Kidney epithelial cell (primary cell): ENCODE measurements around the genes HPS3, TM4SF1 and ERICH6.

GRCh38 chr3:147406630-147407125 lies 335 bp upstream of the ZIC4 start:
- RAMPAGE, long total RNA, result no peak
- RRBS, result no CpG with 5 or more reads among the region's 11 CpGs

DNA sequence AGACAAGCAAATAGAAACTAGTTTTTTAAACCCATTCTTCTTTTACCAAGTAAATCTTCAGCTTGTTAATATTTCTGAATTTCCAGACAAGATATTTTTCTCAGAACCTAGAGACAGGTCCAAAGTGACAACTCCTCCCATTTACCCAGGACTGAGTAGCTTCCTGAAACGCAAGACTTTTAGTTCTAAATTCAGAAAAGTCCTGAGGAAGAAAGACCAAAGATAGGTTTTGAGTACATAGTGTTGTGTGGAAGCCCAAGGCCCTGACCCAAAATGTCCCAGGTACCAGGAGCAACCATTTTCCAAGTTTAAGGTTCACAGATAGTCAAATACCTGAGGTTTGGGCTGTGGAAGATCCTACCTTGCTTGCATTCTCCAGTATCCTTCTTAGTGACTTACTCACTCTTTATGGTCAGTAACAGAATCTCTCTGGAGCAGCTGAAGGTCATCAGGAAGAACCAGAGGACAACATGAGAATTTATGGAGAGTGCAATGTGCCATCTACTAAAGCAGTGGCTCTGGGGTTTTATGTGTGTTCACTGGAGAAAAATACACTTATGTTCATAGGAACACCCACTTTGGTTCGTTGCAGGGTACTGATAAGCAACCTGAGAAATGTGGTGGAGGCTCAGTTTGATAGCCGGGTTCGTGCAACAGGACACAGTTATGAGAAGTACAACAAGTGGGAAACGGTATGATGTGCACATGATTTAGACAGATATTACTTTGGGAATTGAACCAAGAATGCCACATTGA lies 12.7 kb downstream of the CPB1 start:
- RAMPAGE, long total RNA, result no peak
- RRBS, result no CpG with 5 or more reads among the region's 5 CpGs

DNA sequence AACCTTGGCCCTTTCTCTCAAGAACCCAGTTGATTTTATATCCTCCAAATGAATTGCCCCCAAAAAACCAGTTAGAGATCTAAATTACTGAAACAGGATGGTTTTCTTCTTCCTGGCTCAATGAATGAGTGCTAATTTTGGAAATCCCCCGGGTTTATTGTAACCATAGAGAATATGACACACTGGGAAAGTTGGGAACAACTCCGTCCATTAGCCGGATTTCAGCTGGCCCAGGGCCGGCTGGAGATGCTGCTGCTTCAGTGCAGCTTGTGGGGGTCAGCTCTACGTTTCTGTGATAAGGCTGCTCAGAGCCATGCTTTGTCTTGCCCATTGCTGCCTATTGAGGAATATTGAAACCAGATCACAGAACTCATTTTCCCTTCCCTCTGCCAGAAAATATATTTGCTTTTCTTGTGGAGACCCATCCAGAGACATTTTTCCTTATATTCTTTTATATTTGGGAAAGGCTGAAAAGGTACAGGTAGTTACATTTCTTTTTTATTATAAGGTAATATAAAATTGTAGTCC lies 20.4 kb downstream of the GYG1 start:
- RAMPAGE, long total RNA, result no peak
- RRBS, result 95% methylated on average over 2 of the region's 5 CpGs

GRCh38 chr3:149129139-149130345 lies at the start of gene HPS3:
Gene HPS3 (plus strand): TSS chr3:149129638.
- RAMPAGE, long total RNA, result no peak
- RRBS, result under 1% methylated on average over 35 of the region's 89 CpGs

GRCh38 chr3:149377340-149378456 lies at the start of gene TM4SF1:
Gene TM4SF1 (minus strand): TSS chr3:149377649.
- RAMPAGE, long total RNA, result start-site peak on the minus strand at chr3:149377645-149377663, 182 and 112 reads in 2 replicates
- RRBS, result no CpG with 5 or more reads among the region's 16 CpGs

DNA sequence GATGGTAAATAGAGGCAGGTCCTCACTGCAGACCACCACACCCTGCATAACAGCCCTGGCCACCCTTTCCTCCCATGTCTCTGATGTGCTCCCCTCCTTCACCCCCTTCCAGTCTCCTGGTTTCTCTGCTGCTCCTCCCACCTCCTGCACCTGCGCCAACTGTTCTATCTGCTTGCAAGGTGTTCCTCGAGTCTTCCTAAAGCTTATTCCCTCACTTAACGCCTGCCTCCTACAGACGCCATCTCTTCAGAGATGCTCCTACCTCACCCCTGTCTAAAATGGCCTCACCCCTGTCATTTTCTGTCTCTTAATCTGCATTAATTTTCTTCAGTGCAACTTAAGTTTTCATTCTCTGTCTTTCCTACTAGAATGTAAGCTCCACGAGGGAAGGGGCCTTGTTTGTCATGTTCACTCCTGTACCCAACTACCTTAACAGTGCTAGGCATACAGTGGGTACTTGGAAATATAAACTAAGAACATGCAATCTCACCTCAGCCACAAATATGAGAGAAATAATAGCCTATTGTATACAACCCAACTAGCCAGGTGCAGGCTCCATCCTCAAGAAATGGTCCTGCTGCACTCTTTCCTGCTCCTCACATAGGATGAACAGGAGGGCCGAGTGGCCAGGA lies 57.0 kb downstream of the TM4SF4 start:
- RAMPAGE, long total RNA, result no peak
- RRBS, result no CpG with 5 or more reads among the region's 6 CpGs

- RAMPAGE, long total RNA, result no peak
- RRBS, result no CpG with 5 or more reads among the region's 15 CpGs
Observed at GRCh38 chr3:149536345-149537044, 62.0 kb downstream of the TM4SF4 start.

DNA sequence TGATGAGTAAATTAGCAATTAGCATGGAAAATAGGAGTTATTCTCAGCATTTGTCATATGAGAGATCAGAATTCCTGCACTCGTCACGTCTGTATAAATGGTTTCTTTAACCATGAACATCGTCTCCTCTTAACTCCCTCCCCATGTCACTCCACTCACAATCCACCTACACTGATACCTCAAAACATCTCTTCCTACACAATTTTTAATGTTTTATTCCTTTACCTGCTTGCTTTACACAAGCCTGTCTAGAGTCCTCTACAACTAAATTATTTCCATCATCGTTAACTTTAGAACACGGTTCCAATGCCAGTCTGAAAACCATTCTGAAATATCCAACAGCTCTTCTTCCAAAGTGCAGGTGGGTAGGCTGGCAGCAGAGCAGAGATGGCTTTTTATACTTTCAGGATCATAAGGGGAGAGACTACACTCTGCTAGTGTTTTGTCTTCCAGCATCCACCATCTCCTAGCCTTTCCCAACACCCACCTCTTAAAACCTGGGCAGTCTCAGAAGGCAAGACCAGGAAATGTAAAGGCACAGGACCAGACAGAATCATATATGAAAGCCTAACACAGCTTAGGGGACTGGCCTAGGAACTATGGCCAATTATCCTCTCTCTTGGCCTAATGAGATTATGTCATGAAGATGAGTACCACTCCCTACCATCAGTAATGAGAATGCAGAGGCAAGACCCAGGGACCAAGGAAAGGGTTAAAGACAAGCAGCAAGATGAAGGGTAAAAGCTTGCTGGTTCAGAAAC lies 45.0 kb downstream of the WWTR1 start:
- RAMPAGE, long total RNA, result no peak
- RRBS, result no CpG with 5 or more reads among the region's 5 CpGs

DNA sequence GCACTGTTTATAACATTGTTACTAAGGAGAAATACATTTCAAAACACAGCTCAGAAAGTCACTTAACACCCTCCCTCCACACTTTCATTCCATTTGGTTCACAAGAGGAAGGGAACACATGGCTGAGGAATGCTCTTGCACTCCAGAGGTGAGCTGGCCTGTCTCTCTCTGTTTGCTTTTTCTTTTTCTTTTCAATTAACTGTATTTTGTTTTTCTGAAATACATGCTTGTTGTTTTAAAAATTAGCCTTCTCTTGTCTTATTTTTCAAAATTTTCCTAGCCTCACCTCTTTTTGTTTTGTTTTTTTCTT lies 48.6 kb upstream of the TSC22D2 start:
- RAMPAGE, long total RNA, result no peak

DNA sequence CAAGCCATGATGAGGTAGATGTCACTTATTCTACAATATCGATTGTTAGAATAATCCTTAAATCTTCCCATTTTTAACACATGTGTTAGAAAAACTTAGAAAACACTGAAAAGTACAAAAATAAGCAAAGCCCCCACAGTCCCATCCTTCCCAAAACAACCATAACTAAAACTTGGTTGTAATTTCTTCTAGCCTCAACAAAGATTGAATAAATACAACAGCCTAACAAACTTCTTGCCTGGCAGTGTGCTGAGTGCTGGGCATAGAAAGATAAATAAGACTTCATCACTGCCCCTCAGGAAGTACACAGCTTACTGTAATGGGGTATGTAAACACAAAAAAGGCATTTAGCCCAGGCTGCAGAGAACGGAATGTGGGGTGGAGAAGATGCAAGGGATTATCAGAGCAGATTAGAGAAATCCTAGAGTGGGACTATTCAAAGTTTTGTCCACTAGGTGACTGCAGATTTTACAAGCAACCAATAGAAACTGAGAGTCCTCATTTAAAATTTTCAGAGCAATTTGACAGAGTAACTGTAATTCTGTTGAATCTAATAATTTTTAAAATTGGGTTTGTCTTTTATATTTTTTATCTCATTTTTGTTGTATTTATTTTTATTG lies 35.4 kb upstream of the TSC22D2 start:
- RAMPAGE, long total RNA, result no peak
- RRBS, result no CpG with 5 or more reads among the region's 2 CpGs

DNA sequence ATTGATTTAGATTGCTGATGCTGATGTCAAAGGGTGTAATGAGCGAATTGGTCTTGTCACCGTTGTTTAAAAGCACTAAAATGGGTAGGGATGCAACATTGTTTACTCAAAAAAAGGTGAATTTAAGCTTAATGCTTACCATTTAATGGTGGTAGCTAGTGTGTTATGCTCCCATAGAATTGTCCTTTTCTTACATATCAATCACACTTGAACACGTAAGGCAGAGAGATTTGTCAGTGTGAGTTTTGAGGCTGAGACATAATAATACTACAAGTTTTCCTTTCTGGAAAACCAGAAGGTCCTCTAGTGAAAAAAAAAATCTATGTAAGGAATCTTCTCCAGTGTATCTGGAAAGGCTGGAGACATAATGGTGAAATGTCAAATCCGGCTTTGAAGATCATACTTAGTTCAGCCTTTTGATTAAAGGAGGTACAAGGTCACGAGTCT lies 3.4 kb downstream of the TSC22D2 start:
- RAMPAGE, long total RNA, result no peak
- RRBS, result no CpG with 5 or more reads among the region's 5 CpGs

DNA sequence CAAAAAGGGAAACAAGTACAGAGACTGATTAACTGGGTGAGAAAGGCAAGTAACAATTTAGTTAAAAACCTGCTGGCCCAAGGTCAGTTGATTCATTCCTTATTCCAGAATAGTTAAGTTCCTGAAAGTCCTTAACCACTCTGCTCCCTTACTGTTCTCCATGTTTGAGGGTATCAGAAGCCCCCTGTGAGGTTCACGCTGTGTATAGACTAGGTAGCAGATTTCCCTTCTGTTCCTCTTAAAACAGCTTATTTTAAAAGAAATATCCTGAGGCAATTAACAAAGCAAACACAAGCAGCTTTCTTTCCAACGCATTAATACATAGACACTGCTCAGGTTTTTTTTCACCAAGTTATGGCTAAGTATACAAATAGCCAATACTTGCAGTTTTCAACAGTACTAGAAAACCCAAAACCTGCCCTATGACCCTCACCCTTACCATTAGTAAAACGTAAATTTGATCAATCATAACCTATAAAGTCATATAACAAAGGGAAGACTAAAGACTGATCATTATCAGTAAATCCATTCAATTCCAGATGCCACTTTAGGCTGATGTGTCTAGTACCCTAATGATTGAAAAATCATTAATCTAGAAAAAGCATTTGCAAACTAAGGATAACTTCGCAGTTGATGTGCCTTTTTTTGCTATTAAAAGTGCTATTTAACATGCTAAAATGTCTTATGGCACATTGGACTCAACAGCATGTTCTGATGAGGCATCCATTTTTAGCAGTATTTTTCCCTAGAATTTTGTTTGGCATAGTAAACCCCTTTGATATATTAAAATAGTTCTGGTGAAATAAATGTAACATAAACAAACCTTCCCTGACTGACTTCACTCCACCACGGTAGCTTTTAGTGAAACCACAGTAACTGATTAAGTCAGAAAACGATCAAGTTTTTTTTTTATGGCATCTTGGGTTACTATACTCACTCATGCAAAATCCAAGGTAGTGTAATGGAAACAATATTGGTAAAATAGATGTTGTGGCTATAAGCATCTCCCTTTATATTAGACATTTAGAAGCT lies 3.1 kb downstream of the SERP1 start:
- RAMPAGE, long total RNA, result start-site peak on the minus strand centred at position 370 of the sequence, 119 bp wide, 12 and 13 reads in 2 replicates
- RRBS, result no CpG with 5 or more reads among the region's 6 CpGs

DNA sequence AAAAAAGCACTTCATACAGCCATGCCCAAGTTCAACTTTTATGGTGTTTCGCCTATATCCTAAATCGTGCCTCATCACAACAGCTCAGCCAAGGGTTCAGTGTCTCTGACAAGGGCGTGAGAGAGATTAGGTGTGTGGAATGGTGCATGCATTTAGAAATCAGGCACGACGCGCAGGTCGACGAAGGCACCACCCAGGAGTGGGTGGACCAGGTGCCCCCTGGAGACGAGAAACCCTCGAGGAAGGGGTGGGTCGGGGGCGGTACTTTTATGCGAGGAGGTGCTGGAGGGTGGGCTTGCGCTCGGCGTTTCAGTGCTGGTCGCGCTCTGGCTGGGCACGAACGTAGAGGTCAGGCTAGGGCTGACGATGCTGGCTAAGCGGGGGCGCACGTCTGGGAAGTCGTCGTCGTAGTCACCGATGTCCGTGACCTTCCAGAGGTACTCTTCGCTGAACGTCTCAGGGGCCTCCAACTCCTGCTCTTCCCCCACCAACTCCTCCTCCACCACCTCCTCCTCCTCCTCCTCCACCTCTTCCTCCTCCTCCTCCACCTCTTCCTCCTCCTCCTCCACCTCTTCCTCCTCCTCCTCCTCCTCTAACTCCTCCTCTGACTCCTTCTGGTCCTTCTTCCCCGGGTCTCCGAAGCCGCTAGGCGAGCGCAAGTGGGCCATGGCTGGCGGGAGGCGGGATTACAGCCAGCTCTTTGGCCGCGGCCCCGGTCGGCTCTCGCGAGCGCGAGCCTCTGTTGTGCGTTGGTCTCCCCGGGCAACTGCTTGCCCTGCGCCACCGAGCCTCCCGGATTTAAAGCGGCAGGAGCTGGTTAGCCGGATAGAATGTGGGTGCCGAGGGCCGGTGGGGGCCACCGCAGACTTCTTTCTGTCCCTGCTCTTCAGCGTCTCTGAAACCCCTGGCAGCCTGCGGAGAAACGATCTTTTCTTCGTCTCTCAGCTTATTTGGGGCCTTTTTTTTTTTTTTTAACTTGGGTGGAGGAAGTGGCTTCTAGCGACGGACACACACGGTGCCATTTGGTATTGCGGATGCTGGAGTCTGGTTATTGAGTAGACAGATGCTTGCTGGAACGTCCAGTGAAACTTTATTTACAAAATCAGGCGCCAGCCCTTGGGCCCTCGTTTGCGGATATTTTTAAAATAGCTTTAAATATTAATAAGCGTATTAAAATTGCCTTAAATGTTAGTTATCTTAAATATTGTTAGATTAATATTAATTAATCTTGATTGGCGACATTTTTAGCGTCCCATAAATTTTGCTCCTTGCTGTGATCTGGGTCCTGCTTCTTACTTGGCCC lies at the start of gene ERICH6:
Gene ERICH6 (minus strand): TSS at position 690 of the 1,303 bp plus-strand sequence.
- RAMPAGE, long total RNA, result start-site peak on the plus strand centred at position 284 of the sequence, 58 bp wide, 21 and 20 reads in 2 replicates
- RRBS, result under 1% methylated on average over 16 of the region's 71 CpGs

GRCh38 chr3:150726339-150726783 lies 22.6 kb upstream of the ERICH6 start:
- RAMPAGE, long total RNA, result no peak
- RRBS, result no CpG with 5 or more reads among the region's 5 CpGs

- RAMPAGE, long total RNA, result no peak
- RRBS, result no CpG with 5 or more reads among the region's 12 CpGs
Observed at GRCh38 chr3:150733330-150734324, 29.3 kb downstream of the SIAH2 start.

GRCh38 chr3:150739784-150740702 lies 22.9 kb downstream of the SIAH2 start:
- RAMPAGE, long total RNA, result no peak
- RRBS, result no CpG with 5 or more reads among the region's 8 CpGs

DNA sequence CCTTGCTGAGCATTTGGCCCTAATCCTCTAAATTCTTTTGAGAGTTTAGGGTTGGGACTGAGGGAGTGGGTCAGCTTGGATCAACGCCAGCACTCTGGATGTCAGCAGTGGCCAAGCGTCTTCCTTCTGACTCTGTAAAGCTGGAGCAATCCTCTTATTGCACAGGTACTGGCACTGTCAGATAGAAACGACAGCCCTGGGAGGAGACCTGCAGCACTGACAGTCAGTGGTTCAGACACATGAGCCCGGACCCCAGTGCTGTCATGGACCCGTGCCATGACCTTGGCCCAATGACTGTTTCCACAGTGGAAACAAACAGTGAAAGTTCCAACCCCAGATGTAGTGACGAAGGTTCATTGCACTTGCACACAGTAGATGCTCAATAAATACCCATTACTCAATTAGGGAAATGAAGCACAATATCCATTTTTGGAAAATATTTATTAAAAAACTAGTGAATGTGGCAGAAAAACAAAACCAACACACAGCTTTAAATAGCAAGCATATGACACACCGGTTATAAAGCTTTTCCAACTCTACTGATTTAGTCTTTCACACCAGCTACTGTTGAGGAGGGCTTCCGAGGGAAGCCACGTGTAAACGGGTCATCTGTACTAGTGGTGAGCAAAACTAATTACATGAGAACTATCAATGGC lies 22.1 kb downstream of the SIAH2 start:
- RAMPAGE, long total RNA, result no peak
- RRBS, result no CpG with 5 or more reads among the region's 10 CpGs

- RAMPAGE, long total RNA, result no peak
- RRBS, result no CpG with 5 or more reads among the region's 4 CpGs
Observed at GRCh38 chr3:150744570-150745086, 18.3 kb downstream of the SIAH2 start.

DNA sequence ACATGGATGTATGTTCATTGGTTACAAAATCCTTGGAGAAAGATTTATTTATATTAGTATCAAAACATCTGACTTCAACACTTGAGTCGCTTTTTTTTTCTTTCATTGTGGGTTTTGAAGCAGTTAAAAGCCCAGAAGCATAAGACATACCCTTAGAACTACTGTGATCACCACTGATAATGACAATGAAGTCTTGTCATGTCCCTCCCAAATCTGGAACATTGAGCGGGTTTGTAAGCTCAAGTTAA lies 3.1 kb downstream of the GPR171 start:
- RAMPAGE, long total RNA, result no peak
- RRBS, result no CpG with 5 or more reads among the region's 2 CpGs

GRCh38 chr3:151259733-151260174 lies 18.6 kb downstream of the P2RY14 start:
- RAMPAGE, long total RNA, result no peak
- RRBS, result no CpG with 5 or more reads among the region's 3 CpGs